ENCODE results near the gene TFF3.

GRCh38 chr21:41812011-41812347 lies 45.1 kb upstream of the RIPK4 start:
- RRBS = no CpG with 5 or more reads among the region's 7 CpGs

DNA sequence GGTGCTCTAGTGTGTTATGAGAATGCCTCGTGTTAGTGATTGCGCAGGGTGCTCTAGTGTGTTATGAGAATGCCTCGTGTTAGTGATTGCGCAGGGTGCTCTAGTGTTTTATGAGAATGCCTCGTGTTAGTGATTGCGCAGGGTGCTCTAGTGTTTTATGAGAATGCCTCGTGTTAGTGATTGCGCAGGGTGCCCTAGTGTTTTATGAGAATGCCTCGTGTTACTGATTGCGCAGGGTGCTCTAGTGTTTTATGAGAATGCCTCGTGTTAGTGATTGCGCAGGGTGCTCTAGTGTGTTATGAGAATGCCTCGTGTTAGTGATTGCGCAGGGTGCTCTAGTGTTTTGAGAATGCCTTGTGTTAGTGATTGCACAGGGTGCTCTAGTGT lies 47.2 kb upstream of the RIPK4 start:
- RRBS = no CpG with 5 or more reads among the region's 14 CpGs

DNA sequence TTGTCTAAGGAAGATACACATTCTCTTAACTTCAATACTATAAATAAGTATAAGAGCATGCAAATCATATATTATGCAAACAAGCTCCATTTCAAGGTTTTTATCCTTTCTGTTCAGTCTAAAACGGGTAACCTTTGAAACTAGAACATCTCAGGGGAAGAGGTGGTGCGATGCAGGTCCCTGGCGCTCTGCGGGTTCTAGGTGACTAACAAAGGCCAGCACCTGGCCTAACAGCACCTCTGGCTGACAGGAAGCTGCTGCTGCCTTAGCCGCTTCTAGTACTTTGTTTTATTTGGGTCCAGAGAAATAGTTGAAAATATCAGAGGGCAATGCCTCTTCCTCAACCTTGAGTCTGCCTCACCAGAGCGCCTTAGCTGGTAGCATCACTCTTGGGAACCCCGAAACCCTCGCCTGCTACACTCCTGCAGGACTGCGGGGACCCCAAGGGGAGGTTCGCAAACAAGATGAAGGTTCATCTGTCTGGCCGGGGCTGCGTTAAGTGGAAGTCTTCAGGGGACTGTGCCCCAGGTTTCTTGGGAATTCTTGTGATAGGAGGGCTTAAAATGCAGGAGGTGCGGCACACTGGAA lies 45.5 kb downstream of the PRDM15 start:
- RRBS = no CpG with 5 or more reads among the region's 13 CpGs

GRCh38 chr21:41888290-41889593 lies 9.6 kb upstream of the PRDM15 start:
- RRBS = 97% methylated on average over 3 of the region's 23 CpGs

DNA sequence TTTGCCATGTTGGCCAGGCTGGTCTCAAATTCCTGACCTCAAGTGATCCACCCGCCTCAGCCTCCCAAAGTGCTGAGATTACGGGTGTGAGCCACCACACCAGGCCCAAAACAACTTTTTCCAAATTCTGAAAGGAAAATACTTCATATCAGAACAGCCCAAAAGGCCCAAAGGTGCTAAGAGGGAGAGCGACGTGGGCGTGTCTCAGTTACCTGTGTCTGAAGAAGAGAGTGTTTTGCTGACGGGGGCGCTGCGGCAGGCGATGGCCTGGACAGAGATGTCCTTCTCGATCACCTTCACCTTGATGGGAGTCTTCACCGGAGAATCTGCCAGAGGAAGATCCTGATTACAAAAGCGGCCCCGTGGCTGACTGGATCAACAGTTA lies 26.4 kb upstream of the PRDM15 start:
- RRBS = no CpG with 5 or more reads among the region's 13 CpGs

GRCh38 chr21:41951753-41952709 lies 1.8 kb downstream of the C2CD2 start:
- RRBS = no CpG with 5 or more reads among the region's 10 CpGs

DNA sequence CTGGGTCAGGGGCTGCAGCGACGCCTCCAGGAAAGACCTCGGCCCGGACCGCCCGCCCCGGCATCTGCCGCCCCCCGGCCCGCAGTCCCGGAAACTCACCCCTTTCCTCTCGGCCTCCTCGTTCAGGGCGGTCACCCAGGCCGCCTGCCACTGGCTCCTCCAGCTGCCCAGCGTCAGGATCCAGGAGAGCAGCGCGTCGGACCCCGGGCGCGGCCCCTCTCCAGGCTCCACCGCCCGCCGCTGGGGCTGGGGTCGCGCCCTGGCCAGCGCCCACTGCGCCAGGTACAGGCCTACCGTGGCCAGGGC lies 594 bp downstream of the C2CD2 start:
- RRBS = 1% methylated on average over 8 of the region's 30 CpGs

DNA sequence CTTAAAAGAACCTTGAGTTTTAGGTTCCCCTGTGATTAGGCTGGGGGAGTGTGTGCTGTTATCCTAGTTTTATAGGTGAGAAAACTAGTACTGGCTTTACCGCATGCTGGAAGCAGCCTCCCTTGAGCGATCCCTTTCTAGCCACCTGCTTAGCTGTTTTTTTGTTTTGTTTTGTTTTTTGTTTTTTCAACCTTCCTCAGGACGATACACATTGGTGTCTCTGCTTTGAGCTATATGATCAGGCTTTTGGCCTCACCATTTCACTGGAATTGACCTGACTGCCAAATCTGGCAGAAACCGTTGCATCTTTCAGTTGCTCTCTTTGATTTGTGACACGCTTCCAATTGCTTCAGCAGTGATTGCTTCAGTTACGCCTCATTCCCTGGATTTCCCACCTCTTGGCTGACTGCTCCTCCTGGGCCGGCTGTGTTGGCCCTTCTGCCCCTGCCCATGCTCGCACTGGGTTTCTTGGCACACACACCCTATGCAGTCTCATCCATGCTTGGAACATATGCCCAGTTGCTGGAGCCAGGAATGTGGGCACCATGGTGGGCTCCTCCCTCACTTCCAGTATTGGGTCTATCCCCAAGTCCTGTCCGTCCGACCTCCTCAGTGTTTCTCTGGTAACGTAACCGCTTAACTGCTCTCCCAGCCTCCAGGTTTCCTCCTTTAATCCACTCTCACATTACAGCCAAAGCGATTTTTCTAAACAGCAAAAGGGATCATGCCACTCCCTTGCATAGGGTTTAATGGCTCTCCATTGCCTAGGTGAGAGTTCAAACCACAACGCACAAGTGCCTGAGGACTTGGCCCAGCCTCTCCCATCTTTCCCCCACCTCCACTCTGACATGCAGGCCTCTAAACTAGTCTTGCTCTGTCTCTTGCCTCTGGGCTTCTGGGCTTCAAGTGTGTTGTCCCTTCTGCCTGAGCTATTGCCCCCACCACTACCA lies 2.2 kb upstream of the ZBTB21 start:
- RRBS = no CpG with 5 or more reads among the region's 14 CpGs

GRCh38 chr21:42089117-42089827 lies 18.2 kb downstream of the UMODL1 start:
- RRBS = no CpG with 5 or more reads among the region's 13 CpGs

- RRBS = no CpG with 5 or more reads among the region's 2 CpGs
Measured at GRCh38 chr21:42198758-42199363, 20.1 kb upstream of the ABCG1 start.

DNA sequence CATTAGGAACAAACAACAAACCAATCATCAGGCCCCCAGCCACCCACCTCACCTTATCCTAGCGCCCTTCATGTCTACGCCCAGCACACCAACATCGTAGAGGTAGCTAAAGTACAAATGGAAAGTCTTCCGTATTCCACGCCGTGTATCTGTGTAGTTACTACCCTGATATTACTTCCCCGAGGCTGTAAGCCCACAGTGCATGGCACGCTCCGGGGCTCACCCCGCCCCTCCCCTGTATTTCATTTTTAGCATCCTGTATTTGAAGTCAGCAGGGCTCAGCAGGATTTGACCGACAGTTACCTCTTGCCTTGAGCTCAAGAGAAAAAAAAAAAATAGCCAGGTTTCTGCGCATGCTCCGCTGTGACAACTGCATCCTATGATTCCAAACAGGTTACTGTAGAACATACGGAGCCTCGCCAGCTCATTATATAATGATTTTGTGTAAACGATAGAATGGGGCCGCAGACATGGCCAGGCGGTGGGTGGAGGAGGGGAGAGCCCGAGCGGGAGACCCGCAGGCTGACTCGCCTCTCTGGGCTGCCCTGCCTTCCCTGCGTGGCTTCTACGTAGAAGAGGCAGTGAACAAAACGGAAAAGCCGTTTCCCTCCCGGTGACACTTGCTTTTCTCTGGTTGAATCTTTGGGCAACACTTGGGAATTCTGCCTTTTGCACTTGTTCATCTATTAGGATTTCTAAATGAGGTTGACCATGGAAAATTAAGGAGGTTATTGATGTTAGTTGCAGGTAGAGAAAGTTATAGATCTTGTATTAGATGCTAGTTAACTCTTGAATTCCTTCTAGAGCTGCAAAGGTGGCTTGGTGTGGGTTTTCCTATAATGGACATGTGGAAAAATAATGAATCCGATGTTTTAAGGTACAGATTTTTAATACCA lies 1.4 kb downstream of the ABCG1 start:
- RRBS = no CpG with 5 or more reads among the region's 28 CpGs

- RRBS = no CpG with 5 or more reads among the region's 14 CpGs
Measured at GRCh38 chr21:42225580-42226230, 6.8 kb downstream of the ABCG1 start.

DNA sequence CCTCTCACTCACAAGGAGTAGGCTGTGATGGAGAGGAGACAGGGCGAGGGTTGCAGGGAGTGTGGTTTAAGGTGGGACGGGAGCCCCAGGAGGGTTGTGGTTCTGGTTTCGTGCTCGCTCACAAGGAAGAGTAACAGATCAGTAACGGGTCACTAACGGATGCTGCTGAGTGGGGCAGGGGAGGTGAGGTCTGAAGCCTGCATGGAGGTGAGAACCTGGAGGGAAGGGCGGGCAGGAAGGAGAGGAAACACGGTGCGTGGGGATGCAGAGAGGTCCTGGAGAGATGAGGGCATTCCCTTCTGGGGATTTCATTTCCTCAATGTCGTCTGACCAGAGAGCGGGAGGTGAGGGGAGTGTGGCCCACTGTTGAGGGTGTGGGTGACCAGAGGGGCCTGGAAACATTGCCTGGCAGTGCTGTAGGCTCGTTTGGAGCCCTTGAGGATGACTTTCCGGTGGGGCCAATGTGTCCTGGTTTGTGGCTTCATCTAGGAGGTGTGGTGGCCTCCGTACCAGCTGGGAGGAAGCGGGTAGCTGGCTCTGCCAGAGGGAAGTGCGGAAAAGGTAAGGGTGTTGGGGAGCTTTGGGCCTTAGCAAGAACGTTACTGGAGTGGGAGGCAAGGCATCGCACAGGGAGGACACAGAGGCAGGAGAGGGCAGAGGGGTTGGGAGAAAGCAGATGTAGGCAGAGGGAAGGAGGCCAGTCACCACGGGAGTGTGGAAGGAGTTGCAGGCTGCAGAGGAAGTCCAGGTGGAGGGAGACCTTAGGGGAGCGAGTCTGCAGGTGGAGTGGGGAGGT lies 28.5 kb downstream of the TFF3 start:
- RRBS = no CpG with 5 or more reads among the region's 20 CpGs

GRCh38 chr21:42292798-42293393 lies 22.3 kb downstream of the TFF3 start:
- RRBS = no CpG with 5 or more reads among the region's 3 CpGs

DNA sequence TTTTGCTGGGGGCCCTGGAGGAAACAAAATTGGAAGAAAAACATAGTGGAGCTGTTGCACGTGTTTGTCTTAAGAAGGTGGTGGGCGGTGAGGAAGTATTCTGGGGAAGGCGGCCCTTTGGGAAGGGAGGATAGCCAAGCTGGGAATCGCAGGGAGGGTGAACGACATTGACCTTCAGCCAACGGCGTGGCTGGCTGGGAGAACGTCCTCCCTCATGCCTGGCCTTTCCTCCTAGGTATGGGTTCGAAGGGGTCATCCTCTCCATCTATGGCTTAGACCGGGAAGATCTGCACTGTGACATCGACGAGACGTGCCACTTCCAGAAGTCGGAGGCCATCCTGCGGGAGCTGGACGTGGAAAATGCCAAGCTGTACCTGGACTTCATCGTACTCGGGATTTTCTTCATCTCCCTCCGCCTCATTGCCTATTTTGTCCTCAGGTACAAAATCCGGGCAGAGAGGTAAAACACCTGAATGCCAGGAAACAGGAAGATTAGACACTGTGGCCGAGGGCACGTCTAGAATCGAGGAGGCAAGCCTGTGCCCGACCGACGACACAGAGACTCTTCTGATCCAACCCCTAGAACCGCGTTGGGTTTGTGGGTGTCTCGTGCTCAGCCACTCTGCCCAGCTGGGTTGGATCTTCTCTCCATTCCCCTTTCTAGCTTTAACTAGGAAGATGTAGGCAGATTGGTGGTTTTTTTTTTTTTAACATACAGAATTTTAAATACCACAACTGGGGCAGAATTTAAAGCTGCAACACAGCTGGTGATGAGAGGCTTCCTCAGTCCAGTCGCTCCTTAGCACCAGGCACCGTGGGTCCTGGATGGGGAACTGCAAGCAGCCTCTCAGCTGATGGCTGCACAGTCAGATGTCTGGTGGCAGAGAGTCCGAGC lies 19.0 kb downstream of the TFF3 start:
- RRBS = no CpG with 5 or more reads among the region's 32 CpGs

- RRBS = 69% methylated on average over 5 of the region's 20 CpGs
Measured at GRCh38 chr21:42301138-42301678, 14.0 kb downstream of the TFF3 start.

DNA sequence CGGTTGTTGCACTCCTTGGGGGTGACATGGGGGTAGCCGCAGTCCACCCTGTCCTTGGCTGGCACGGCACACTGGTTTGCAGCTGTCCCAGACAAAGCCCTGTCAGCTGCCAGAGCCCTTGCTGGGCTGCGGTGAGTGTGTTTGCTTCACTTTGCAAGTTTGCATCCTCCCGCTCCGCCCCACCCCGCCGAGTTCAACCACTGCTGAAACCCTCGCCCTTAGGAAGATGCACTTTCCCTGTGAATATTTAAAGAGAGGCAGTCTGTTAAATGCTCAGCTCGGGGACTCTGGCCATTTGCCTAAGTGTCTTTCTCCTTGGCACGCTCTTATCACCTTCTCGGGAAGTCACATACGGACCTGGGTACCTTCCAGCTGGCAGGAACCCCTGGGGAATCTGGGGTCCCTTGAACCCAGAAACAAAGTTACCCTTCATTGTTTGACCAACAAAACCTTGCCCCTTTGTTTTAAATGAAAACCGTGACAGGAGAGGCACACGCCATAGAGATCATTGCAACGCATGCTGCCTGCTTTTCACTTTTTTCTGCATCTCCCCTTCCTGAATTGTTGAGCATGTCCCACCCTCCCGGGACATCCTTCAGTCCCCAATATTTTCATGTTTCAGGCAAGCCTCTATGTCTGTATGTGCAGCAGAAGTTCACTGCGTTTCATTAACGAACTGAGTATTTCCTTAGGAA lies 1.5 kb downstream of the TFF3 start:
- RRBS = no CpG with 5 or more reads among the region's 19 CpGs

- RRBS = 63% methylated on average over 5 of the region's 17 CpGs
Measured at GRCh38 chr21:42315222-42316058, at the start of gene TFF3. Gene TFF3 (minus strand): TSS chr21:42315409.

DNA sequence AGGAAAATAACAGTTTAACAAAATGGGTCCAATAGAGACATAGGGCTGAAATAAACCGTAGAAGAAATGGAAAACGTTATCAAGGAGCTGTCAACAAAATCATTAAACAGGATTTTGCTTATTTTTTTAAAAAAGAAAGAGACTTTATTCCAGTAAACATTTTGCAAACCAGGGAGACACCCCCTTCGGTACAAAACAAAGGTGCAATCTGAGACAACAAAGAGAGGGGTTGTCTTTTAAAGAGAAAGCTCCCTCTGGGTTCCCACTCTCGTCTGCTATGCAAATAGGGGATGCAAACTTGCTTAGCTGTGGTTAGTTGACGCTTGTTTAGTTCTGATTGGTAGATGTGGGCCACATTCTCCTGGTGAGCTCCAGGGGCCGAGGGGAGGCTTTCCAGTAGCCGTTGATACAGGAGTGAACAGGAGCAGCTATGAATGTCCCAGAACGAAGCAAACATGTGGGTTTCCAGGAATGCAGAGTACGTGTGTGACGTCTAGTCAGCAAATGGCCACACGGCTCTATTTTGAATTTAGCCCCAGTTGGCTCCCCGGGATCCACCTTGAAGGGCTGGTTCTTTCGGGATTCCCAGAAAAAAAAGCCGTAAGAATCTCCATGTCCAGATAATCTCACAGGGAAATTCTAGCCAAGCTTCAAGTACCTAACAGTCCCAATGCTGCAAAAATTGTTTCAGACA lies 14.8 kb downstream of the TFF2 start:
- RRBS = no CpG with 5 or more reads among the region's 14 CpGs

DNA sequence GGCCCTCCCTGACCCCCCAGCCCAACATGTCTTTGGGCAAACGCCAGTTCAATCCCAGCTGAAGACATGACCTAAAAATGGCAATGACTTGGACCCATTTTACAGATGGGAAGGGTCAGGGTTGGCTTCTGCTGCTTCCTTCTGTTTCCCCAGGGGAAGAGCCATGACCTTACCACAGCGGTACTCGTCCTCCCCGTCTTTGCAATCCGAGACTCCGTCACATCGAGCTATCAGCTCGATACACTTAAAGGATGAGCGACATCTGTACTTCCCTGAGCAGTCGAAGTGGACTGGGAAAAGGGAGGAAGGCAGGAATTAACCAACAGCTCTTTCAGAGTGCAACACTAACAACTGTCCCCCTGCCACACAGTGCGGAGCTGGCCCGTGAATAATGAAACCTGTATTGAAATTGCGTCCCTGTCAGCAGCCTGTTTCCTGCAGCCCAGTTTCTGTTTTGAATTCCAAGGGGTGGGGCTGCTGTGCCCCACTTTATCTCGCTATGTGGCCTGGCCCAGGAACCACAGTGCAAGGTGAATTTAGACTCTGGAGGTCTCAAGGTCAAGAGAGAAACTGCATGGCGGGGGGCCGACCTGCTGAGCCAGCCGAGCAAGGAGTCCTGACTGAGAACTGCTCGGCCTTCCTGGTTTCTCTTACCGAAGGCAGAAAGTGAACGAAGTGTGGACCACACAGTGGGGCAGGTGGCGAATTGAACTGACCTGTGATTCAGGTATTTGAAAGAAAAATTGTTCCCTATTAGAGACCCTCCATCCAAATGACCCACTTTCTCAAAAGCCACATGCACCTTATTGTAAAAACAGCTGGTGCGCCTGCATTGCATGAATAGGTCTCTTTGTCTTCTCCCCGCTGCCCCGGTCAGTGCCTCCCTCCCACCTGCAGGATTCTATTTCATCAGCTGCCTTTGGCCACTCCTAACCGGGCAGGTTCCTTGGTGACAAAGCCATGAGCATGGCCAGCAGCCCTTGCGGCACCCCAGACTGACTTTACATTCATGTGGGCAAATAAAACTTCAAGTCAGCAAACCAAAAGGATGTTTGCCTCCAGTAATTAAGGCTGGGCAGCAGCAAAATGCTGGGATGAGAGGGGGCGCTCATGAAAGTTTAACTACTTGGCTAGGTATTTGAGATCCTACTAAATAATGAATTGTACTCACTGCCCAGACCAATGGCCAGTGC lies 6.7 kb downstream of the TMPRSS3 start:
- RRBS = 57% methylated on average over 2 of the region's 27 CpGs

Data from HTR-8/SVneo (cell line).